OVCAR3 (cell line): Measurements from ENCODE around the genes CCL24 and RHBDD2.

- RRBS = no CpG with 5 or more reads among the region's 18 CpGs
Measured at GRCh38 chr7:75419897-75420585, 24.6 kb downstream of the TRIM73 start.

GRCh38 chr7:75421436-75422618 lies 26.4 kb downstream of the TRIM73 start:
- RRBS = no CpG with 5 or more reads among the region's 64 CpGs

DNA sequence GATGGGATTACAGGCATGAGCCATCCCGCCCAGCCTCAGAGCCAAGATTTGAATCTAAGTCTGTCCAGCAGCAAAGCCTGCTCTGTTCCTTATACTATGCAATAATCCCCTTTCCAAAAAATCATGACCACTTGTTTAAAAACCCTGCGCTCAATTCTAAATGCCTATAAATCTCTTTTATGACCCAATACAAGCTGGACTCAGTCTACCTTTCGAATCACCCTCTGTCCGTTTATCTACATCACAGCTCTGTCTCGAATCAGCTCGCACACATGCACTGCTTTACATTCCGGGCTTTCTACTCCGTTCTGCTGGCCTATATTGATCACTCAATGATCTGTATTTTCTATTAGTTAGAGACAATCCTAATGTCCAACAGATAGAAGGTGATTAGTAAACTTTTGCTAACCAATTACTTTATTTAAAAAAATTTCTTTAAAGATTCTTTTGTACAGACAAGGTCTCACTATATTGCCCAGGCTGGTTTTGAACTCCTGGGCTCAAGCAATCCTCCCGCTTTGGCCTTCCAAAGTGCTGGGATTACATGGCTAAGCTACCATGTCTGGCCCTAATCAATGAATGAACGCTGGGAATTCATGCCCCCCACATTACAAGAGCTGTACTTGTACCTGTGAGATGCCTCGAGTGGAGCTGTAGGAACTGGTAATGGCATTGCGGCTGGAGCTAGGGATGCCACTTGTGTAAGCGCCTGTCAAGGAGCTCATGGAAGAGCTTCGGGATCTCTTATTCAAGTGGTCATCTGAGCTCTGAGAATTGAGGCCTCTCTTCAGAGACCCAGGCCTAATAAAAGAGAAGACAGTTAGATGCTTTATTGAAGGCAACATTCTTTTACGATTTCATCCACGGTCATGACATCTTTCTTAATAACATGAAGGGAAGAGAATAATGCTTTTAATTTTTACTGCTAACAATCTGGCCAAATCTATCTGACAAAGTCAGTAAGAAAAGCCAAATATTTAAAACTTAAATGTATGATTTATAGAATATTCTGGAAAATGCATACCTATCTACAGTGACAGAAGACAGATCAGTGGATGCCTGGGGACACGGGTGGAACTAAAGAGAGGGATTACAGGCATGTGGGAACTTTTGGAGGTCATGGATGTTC lies 41.8 kb downstream of the TRIM73 start:
- RRBS = no CpG with 5 or more reads among the region's 17 CpGs

DNA sequence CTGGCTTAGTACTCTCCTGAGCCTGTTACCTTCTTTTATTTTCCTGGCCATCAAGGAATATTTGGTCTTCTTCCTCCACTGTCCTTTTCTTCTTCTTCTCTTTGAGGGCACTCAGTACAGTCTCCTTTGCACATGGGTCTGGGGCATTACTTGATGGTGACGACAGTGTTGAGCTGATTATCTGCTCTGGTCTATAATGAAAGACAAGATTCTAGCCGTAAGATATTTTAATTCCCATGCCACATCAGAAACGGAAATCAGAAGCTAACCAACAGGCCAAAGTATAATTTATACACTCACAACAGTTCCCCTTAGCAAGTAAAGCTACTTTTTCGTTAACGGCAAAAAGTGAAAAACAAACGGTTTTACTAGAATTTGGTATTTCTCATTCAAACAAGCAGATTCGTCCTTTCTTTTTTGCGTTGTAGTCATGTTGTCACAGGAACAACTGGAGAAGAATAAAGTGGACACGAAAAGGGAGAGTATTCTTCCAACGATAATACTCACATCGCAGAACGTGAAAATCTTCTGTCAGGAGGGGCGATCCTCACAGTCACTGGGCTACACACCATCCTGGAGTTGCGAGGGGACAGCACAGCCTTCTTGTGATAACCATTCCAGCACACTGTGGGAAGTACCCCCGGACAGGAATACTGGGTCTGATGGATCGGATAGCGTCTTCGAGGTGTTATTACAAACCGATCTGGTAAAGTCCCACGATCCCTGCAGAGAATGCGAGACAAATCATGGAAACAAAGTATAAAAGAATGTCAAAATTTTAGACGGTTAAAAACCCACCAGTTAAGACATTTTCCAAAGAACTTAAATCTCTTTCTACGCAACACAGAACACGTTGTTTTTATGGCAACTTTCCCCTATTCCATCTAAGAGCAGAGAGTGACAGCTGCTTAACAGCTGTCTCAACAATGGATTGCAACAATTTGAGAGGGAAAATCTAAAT lies 44.9 kb downstream of the POM121C start:
- RRBS = no CpG with 5 or more reads among the region's 24 CpGs

GRCh38 chr7:75712082-75712676 lies 26.6 kb downstream of the HIP1 start:
- RRBS = no CpG with 5 or more reads among the region's 7 CpGs

GRCh38 chr7:75734329-75734977 lies 4.3 kb downstream of the HIP1 start:
- RRBS = no CpG with 5 or more reads among the region's 4 CpGs

GRCh38 chr7:75739084-75740182 lies 692 bp upstream of the HIP1 start:
- RRBS = 5% methylated on average over 18 of the region's 87 CpGs

DNA sequence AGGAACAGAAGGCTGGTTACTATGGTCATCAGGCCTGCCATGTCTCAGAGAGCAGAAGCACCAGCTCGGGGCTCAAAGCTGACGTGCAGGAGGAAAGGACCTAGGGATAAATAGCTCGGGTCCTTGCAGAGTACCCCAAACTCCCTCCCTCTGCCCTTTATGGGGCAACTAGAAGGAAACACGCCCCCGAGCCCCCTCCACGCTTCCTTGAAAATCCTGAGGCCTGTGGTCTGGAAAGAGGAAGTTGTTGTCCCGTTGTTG lies at the start of gene CCL24:
CCL24 (minus strand) TSS at position 132 of the 261 bp plus-strand sequence.
- RRBS = no CpG with 5 or more reads among the region's 7 CpGs

DNA sequence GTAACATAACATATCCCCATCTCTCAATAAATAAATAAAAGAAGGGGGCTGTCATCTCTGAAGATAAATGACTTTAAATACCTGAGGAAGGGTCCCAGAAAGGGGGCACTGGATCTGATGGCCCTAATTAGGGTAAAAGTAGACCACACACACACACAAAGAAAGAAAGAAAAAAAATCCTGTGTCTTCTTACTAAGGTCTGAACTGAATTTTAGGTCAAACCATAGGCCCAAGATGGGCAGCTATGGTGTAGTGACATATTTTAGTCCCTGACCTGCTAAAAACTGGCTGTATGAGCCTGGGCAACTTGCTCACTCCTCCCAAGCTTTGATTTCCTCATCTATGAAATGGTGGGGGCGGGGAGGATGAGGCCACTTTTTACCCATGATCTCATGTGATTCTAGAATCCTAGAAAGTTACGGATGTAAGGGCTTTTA lies 6.0 kb upstream of the CCL24 start:
- RRBS = no CpG with 5 or more reads among the region's 2 CpGs

DNA sequence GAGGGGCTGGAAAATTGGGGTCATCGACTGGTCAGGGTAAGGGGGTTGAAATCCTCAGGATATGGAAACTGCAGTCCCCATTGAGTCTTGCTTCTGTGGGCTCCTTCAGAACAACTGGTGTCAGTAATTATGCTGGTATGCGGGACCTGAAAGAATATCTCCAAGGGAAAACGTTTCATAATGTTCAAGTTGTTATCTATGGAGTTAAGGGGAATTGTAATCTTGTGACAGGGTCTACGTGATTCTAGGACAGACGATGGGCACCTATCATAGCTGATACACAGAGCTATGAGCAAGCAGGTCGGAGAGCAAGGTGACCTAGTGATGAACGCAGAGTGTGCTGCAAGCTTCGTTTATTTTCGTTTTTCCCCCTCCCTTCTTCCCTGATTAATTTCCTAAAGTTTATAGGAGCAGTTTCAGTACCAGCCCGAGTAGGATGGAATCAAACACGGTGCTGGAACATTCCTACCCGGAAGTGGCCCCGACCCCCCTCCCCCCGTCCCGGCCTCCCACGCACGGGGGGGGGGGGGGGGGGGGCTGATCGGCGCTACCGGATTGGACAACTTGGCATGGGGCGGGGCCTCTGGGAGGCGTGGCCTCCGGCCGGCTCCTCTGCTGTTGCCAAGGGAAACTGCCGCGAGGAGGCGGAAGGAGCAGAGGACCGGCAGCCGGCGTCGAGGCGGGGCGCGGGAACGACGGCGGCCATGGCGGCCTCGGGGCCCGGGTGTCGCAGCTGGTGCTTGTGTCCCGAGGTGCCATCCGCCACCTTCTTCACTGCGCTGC lies at the start of gene RHBDD2:
RHBDD2 (plus strand) TSS at position 656 of the 783 bp plus-strand sequence.
- RRBS = 3% methylated on average over 24 of the region's 44 CpGs

GRCh38 chr7:75925642-75926301 lies 10.8 kb downstream of the POR start:
- RRBS = no CpG with 5 or more reads among the region's 8 CpGs

DNA sequence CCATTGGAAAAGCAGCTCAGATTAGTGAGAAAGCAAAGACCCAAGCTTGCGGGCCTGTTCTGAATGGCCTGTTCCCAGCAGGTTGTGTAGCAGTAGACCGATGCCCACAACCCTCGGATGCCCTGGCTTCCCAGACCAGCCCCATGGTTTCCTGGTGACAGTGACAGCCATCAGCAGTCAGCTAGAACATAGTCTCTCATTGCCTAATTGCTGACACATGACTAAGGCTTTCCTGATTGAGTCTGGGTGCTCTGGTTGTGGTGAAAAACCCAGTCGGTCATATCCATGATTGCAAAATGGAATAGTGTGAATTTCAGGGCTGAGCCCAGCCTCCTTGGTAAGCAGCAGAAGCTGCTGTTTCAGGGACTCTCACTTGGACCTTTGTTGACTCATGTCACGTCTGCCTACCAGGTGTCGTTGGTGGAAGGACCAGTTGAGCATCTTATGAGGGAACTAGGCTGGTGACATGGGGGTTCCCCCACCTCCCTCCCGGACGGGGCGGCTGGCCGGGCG lies 36.5 kb downstream of the POR start:
- RRBS = no CpG with 5 or more reads among the region's 11 CpGs

- RRBS = 89% methylated on average over 3 of the region's 32 CpGs
Measured at GRCh38 chr7:75979171-75979981, 15.0 kb downstream of the TMEM120A start.

- RRBS = 86% methylated on average over 8 of the region's 26 CpGs
Measured at GRCh38 chr7:75987887-75988584, 6.4 kb downstream of the TMEM120A start.

DNA sequence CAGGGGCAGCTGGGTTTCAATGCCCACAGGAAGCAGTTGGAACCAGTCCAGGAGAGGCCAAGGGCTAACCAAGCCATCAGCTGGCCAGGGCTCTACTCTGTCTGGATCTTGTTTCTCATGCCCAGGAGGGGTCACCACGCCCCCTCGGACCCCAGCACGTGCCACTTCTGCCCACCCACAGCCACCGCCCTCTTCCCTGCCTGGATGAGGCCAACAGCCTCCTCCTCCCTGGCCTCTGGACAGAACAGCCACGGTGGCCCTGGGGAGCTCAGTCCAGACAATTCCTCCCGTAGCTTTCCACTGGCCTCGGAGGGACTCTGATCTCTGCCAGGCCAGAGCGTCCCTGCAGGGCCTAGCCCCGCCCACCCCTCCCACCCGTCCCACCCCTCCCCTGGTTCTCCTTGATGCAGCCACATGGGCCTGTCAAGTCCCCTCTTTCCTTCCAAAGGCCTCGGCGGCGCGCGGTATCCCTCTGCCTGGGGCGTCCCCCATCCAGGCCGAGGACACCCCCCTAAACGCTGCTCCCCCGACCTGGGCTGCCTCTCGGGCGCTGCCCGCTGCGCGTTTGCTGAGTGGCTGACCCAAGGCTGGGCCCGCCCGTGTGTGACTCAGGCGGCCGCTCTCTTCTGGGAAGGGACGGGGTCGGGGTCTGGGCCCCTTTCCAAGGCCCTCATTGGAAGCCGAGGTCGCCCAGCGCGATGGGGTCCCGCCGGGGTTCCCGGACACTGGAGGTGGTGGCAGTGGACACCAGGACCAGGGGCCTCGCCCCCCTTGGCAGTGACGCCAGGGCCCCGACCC lies 608 bp downstream of the TMEM120A start:
- RRBS = no CpG with 5 or more reads among the region's 40 CpGs

- RRBS = 96% methylated on average over 5 of the region's 22 CpGs
Measured at GRCh38 chr7:76057563-76058313, 9.8 kb downstream of the MDH2 start.

GRCh38 chr7:76150193-76150797 lies 51.4 kb upstream of the SRRM3 start:
- RRBS = 87% methylated on average over 9 of the region's 40 CpGs

DNA sequence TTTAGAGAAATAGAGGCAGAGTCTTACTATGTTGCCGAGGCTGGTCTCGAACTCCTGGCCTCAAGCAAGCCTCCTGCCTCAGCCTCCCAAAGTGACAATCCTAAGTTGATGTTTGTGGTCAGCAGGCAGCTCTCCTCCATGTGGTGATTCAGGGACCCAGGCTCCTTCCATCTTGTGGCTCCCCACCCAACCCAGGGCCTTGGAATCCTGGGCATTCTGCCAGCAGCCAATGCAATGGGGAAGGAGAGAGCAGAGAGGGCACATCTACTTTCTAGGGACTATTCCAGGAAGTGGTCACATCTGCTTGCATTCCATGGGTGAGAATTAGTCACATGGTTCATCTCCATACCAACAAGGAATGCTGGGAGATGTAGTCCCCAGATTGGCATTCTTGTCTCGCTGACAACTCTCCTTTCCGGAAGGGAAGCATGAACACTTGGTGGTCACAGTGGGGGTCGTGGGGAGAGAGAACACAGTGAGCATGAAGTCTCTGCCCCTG lies 9.9 kb upstream of the SRRM3 start:
- RRBS = no CpG with 5 or more reads among the region's 5 CpGs

DNA sequence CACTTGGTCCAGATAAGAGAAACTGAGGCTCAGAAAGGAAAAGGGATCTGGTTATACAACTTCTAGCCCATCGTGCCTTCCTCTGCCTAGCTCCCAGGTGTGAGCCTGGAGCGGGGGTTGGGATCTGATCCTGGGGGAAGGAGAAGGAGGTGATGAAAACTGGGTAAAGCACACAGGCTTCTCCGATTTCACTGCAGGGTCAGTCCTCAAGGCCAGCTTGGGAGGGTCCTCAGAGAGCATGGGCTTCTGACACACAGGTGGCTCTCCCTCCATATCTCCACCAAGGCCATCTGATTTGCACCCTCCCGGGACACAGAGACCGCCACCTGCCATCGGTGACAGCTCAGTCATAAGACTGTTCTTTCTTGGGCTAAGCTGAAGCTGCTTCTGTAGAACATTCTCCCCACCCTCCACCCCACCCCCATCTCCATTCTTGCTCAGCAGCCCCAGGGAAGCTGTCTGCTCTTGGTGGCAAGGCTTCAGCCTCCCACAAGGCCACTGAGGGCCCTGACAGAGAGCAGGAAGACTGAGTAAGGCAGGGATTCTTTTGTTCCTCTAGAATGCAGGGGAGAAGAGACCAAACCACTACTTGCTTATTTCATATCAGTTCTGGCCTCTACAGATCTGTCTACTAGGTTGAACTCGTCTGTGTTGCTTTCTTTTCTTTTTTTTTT lies 16.5 kb downstream of the SRRM3 start:
- RRBS = no CpG with 5 or more reads among the region's 7 CpGs

GRCh38 chr7:76303092-76303438 lies 592 bp downstream of the HSPB1 start:
- RRBS = 2% methylated on average over 2 of the region's 23 CpGs